GM23248 (cell line): Measurements from ENCODE around the genes TBC1D8B, FRMPD3, PSMD10 and COL4A6.

DNA sequence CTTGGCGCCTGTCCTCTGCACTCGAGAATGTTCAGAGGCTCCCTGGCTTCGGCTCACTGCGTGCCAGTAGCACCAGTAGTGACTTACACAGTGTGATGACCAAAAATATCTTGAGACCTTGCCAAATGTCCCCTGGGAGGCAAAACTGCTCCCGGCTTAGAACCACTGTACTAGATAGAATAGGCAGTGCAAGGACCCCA, 6.4 kb upstream of the ZCCHC18 start:
- RAMPAGE, long total RNA: no peak

GRCh38 chrX:104136208-104136723, 20.5 kb downstream of the SLC25A53 start:
- RAMPAGE, long total RNA: no peak

GRCh38 chrX:104190524-104191674, 24.6 kb downstream of the FAM199X start:
- RAMPAGE, long total RNA: no peak

DNA sequence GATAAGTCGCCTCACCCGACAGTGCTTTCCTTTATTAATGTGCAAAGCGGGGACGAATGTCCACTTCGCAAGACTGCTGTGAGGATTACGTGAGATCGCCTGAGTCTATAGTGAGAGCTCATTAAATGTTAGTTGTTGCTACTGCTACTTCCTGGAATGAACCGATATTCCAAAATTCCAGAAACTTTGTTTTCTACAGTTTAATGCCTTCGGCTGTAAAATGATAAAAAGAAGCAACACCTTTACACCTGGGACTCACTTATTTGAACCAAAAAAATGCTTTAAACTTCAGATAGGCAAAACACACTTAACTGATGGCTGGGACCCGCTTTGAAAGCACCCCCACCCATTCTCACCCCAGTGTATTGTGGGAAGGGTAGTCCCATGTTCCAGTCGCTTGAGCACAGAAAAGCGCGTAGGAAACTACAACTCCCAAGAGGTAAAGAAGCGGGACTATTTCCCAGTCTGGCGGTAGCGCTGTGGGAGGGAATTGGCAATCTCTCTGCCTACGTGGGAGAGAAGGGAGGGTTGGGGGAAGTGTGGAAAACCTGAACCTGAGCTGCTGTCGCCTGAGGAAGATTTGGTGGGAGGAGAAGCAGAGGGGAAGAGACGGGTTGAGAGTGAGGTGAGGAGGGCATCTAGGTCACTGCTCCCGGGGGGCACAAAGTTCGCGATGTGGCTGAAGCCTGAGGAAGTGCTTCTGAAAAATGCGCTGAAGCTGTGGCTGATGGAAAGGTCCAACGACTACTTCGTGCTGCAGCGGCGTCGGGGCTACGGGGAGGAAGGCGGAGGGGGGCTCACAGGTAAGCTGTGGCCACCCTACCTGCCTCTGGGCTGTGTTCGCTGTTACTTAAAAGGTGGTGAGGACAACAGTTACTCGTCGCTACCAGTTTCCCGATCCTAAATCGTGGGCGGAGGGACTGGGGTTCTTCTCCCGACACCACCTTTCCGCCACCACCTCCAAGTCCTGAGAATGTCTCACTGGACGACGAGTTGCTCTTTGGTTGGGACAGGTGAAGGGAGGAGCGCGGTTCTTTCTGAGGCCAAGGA, at the start of gene TBC1D8B:
Gene TBC1D8B, plus strand, starts transcription at position 493 of the 1,050 bp plus-strand sequence.
- RAMPAGE, long total RNA: start-site peak on the plus strand centred at position 532 of the sequence, 51 bp wide, 70 and 98 reads in 2 replicates

- RAMPAGE, long total RNA: no peak
Measured at GRCh38 chrX:107448698-107449730, at the start of gene FRMPD3. Gene FRMPD3, plus strand, starts transcription at chrX:107449652.

- RAMPAGE, long total RNA: no peak
Measured at GRCh38 chrX:107484018-107484778, 34.7 kb downstream of the FRMPD3 start.

DNA sequence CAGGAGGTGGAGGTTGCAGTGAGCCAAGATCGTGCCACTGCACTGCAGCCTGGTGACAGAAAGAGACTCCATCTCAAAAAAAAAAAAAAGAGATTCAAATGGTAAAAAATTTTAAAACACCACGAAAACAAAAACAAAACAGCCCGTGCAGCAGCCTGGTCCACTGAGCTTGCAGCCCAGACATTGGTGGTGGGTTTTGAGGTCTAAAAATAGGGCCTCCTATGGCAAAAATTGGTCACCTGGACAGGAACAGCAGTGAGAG, 44.4 kb downstream of the PRPS1 start:
- RAMPAGE, long total RNA: no peak

DNA sequence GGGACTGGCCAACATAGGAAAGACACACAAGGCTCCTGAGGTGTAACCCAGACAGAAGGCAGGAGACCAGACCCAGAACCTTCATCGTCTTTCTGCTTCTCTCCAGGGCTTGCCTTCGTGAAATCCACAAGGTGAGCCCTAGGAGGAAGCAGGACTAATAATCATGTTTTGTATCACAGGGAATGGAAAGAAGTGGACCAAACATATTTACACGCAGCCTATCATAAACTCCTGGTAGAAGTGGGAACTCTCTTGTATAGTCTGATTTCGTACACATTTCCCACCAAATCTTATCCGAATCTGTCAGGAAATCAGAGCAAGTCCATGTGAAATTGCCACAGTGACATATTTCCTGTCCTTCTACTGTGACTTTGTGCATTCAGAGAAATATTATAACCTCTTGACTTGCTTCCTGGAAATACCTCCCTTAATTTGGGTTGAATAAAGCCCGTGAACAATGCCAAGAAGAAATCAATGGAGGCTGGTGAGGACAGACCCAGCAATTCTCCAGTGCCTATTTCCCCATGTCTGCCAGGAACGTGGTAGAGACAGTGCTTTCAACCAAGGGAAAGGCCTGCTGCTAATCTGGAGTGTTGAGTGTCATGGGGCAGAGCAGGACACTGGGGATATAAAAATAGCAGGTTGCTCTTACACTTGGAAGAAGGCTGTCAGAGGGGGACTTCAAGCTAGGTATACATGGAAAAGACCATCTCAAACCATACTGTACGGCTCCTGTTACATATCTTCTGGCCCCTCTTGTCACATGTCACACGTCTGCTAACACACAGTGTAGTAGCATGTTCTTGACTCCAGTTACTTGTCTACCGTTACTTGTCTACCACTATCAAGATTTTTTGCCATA, 20.0 kb downstream of the TSC22D3 start:
- RAMPAGE, long total RNA: no peak

DNA sequence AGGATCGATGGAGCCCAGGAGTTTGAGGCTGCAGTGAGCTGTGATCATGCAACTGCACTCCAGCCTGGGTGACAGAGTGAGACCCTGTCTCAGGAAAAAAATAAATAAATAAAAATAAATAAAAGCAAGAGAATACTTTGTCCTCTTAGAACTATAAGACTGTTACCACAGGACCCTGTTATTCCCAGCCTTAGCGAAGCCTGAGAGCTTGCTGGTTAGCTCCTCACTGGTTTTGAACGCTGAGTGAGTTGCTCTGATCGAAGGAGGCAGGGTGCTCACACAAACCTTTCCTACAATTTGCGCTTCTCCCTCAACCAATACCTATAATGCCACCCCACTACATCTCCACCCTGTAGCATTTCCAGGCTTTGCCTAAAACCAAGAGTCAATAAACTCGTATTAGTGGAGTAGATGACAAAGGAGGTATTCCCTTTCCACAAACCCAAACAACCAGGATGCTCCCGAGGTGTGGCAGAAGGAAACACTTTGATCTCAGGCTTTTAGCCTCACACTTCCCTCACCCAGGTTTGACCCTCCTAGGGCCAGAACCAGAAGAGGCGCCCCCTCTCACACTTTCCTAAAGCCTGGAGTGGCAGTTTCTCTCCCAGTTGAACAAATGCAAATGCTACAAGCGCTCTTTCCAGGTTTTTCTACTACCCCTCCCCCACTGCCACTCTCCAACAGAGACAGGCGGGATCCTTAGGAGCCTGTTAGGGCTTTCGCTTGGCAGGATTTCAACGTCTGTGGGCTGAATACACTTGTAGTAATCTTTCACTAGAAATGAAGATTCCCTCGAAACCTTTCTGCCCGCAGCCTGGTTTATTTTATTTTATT, 2.6 kb downstream of the TSC22D3 start:
- RAMPAGE, long total RNA: no peak

- RAMPAGE, long total RNA: no peak
Measured at GRCh38 chrX:107774689-107775492, 696 bp downstream of the TSC22D3 start.

GRCh38 chrX:108090863-108091937, at the start of gene PSMD10:
Gene PSMD10, minus strand, starts transcription at chrX:108091542.
- RAMPAGE, long total RNA: start-site peak on the minus strand at chrX:108091537-108091573, 117 and 320 reads in 2 replicates; start-site peak on the plus strand at chrX:108091774-108091819, 53 and 97 reads in 2 replicates

GRCh38 chrX:108437780-108438110, 477 bp downstream of the COL4A6 start:
- RAMPAGE, long total RNA: no peak

DNA sequence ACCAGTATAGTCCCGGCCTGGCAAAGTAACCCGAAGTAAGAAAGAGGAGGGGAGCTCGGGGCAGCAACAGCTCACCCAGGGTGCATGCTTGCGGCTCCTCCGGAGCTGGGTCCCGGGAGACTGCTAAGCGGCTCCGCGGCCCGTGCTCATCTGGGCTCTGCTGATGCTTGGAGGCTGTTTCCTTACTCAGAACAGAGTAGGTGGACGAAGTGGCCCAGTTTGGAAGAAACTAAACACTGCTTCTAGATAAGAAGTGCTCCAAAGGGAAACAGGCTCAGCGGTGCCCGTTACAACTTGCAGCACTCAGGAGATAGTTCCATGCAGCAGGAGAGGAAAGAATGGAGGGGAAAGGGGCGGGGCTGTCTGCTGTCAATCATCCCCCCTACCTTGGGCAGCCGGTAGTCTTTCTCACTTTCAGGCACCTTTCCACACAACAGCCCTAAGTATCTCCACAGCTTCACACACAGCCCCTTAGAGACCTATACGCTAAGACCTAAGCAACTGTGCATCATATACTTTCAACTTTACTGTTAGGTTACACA, at the start of gene COL4A6:
Gene COL4A6, minus strand, starts transcription at position 312 of the 542 bp plus-strand sequence.
- RAMPAGE, long total RNA: no peak

- RAMPAGE, long total RNA: no peak
Measured at GRCh38 chrX:109848188-109849002, 115.3 kb upstream of the ACSL4 start.

DNA sequence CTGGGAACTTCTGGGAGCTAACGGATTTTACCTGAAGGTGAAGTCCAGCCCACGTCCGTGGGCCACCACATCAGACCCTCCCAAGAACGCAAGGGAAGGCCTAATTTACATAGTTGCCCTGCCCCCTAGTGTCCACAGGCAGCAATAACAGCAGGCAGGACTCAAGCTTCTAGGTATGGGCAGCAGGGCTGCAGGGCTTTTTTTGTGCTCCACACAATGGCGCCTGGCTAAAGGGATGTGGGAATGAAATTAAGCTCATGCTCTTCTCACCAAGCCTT, 112.0 kb upstream of the TMEM164 start:
- RAMPAGE, long total RNA: no peak

GRCh38 chrX:110045891-110046529, 43.1 kb downstream of the TMEM164 start:
- RAMPAGE, long total RNA: no peak

- RAMPAGE, long total RNA: no peak
Measured at GRCh38 chrX:110059130-110059910, 56.4 kb downstream of the TMEM164 start.

DNA sequence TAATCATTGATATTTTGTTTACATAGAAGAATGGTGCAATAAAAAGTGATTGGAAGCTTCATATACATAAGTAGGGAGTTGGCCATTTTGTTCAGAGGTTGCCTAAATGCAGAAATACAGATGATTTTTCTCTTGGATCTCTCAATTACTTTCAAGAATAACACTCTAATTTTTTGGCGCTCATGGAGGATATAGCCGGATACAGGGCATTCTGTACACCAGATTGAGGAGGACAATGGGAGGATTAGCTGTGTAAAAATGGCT, 5.6 kb upstream of the SERTM2 start:
- RAMPAGE, long total RNA: no peak

DNA sequence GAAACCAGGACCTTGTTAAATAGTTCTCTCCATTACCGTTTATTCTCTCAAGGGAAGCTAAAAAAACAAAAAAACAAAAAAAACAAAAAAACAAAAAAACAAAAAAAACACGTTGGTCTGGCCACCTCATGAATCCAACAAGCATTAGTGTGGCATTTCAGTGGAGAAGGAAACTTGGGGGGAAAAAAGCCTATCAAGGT, 62.8 kb upstream of the ALG13 start:
- RAMPAGE, long total RNA: no peak

GRCh38 chrX:112841566-112841905, 905 bp upstream of the AMOT start:
- RAMPAGE, long total RNA: no peak